LUHMES (cell line): Measurements from ENCODE around the gene ETFDH.

GRCh38 chr4:158165102-158165463 lies 7.7 kb downstream of the GASK1B start:
- PRO-cap, result no peak

DNA sequence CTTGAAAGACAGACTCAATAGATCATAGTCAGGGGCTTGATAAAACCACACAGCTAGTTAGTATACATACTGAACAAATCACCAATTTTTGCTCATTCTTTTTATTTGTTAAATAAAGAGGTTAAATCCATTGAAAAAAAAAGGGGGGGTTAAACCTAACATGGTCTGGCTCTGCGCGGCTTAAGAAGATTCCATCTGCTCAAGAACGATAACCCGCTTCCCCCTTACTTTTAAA lies 3.1 kb downstream of the GASK1B start:
- PRO-cap, result no peak

GRCh38 chr4:158671757-158672529 lies at the start of gene ETFDH:
Gene ETFDH, plus strand, starts transcription at chr4:158672296.
- PRO-cap, result bidirectional peak, plus-strand start at chr4:158672003, minus-strand start at chr4:158671883; bidirectional peak, plus-strand start at chr4:158672315, minus-strand start at chr4:158672051

DNA sequence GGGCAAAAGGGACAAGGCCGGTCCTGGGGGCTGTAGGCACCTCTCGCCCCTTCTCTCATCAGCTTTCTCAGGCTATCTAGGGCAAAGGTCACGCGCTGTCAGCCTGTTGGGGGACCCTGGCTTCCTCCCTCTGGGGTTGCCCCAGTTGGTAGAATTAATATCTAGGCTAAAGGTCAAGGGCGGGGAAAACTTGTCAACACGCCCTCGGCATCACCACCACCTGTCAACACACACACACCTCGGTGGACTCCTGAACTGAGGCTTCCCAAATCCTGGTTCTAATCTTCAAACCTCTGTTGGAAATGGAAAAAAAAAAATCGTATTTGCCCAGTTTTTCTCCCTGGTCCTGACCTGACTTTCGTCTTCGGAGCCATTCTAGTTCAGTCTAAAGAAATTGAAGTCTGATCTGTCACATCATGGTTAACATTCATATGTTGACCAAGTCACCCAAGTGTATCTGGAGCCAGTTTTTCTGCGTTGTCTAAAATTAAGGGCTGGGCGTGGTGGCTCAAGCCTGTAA lies 494 bp downstream of the ETFDH start:
- PRO-cap, result no peak

DNA sequence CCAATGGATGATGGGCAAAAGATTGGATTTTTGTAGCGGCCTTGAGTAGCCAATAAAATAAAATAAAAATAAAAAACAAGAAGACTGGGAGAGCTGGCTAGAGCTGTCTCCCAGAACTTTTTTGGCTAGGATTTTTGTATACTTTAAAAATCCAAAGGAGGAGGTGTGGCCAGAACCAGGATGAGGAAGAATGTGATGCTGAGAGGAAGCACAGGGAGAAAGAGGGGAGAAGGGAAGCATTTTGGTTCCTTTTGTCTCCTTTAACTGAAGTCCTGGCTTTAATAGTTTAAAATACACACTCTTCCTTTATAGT lies 2.0 kb upstream of the FNIP2 start:
- PRO-cap, result no peak

- PRO-cap, result no peak
Observed at GRCh38 chr4:158769788-158770028, 882 bp downstream of the FNIP2 start.

DNA sequence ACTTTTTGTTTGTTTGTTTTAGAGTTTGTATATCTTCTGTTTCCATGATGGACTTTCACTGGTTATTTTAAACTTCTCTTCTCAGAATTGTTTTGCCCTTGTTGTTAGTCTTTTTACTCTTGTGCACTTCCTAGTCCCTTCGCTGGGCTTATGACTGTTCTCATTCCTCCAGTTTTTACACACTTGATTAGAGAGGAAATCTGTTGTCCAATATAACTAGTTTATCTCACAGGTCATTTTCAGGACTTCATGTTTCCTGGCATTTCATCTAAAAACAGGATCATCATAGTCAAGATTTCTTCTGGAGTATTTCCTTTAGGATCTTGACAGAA lies 2.9 kb downstream of the FNIP2 start:
- PRO-cap, result no peak

GRCh38 chr4:158795466-158796299 lies 26.9 kb downstream of the FNIP2 start:
- PRO-cap, result no peak

DNA sequence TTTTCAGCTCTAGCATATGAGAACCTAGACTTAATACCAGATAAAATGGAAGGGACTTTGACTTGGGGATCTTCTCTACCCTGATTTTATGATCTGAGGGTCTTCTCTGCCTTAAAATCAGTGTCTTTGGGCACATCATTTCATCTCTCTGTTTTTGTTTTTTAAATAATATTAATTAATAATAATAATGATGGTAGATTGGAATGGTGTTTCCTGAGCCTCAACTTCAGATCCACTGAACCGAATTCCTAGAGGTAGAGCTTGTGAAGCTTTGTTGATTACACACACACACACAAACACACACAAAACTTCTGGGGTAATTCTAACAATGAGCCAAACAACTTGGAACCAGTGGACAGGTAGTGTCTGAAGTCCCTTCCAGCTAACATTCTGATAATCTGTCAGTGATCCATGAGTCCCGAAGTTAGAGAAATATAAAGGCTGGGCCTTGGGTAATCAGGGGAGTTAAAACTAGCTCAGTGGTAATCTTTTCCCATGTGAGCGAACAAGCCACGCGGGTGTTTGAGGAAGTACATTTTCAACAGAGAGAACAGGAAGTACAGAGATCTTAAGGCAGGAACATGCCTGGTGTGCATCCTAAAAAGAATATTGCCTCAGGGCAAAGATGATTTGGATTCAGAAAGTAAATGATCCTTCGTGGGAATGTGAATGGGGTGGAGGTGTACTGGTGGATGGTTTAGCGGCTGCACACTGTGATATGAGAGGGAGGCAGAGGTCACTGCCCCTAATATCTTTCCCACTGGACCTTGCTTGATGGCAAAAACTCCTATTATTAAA lies 42.8 kb downstream of the FNIP2 start:
- PRO-cap, result no peak

GRCh38 chr4:158830525-158831551 lies 62.0 kb downstream of the FNIP2 start:
- PRO-cap, result no peak

DNA sequence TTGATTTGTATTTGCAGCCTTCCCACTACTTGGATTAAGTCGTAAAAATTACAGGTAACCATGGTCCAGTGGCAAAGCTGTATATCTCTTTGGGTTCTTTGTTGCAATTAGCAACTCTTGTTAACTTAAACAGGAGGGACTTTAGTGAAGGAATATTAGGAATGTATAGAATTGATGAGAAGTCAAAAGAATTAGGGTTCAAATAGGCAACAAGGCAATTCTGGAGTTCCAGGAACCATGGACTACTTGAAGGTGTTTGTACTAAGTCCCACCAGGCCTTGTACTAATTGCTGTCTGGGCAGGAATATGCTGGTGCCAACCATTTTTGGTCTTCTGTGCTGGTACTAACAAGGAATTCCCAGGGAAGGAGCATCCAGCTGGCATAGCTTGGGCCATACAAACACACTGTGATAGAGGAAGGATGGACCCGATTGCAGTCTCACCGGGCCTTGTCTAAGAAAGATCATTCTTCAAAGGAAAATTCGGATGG lies 121.7 kb downstream of the FNIP2 start:
- PRO-cap, result no peak

GRCh38 chr4:158936207-158936657 lies 98.8 kb downstream of the C4orf45 start:
- PRO-cap, result no peak

GRCh38 chr4:159103316-159104363 lies 761 bp downstream of the RAPGEF2 start:
- PRO-cap, result unidirectional peak, plus-strand start at chr4:159103476; bidirectional peak, plus-strand start at chr4:159104124, minus-strand start at chr4:159103983

GRCh38 chr4:159112160-159112878 lies 9.4 kb downstream of the RAPGEF2 start:
- PRO-cap, result no peak

- PRO-cap, result no peak
Observed at GRCh38 chr4:159162786-159163243, 59.9 kb downstream of the RAPGEF2 start.

- PRO-cap, result no peak
Observed at GRCh38 chr4:159268110-159268632, 165.3 kb downstream of the RAPGEF2 start.

DNA sequence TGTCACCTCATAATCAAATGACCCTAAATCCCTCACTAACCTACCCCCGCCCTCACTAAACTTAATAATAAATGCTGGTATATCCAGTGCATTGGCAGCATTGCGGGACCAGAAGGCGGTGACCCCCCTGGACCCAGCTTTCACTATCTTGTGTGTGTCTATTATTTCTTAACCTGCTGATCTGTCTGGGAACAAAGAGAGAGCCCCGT lies 1262.3 kb downstream of the RAPGEF2 start:
- PRO-cap, result no peak

- PRO-cap, result no peak
Observed at GRCh38 chr4:163185939-163186396, 19.3 kb upstream of the NAF1 start.

DNA sequence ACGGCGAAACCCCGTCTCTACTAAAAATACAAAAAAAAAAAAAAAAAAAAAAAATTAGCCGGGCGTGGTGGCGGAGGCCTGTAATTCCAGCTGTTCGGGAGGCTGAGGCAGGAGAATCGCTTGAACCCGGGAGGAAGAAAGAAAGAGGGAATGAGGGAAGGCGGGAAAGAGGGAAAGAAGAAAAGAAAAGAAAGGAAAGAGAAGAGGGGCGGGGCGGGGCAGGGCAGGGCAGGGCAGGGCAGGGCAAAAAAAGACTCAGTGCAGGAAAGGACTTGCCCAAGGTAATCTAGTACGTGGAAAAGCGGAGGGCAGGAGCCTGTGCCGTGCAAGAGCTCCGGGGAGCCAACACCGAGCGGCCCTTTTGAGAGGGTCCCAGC lies 536 bp upstream of the TMA16 start:
- PRO-cap, result no peak

DNA sequence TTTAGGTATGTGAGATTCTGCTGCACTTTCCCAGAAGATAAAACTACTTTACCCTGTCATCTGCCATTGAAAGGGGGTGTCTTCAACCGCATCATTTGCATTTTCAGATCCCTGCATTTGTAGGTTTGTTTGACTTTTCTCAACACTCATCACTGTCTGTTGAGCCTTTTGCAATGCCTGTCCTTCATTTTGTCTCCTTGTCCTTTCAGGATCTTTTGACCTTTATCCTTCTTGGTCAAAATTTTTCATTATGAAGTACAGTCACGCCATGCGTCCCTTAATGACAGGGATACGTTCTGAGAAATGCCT lies 103.6 kb downstream of the TMA16 start:
- PRO-cap, result no peak